Epithelial cell of proximal tubule (primary cell): ENCODE results near the gene ARL15.

DNA sequence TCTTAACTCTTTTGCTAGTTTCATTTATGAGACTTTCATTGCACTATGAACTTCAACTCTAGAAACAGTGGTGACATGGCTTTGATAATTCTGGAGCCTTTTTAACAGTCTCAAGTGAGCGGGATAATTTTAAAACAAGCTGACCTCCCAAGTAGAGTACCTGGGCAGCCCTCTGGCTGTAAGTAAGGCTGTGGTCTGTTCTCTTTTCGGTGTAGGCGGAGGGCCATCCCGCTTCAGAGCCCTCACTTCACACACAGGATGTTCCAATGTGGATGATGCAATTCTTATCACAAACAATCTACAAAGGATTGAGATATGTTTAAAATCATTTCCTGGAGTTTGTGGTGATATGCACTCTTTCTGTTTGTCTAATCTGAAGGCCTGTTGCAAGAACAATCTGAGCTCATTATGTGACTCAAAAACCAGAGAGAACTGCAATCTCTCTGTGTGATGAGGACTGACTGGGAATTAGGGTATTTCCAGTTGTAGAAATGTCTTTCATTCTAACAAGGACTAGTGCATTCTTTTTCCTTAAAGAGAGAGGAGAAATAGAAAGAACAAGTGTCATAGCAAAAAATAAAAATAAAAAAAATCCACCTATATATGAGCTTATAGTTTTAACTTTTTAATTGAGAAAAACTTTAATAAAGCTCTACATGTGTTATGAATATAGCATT lies 42.6 kb downstream of the ITGA2 start:
- RAMPAGE, long total RNA = no peak
- RRBS = no CpG with 5 or more reads among the region's 4 CpGs

DNA sequence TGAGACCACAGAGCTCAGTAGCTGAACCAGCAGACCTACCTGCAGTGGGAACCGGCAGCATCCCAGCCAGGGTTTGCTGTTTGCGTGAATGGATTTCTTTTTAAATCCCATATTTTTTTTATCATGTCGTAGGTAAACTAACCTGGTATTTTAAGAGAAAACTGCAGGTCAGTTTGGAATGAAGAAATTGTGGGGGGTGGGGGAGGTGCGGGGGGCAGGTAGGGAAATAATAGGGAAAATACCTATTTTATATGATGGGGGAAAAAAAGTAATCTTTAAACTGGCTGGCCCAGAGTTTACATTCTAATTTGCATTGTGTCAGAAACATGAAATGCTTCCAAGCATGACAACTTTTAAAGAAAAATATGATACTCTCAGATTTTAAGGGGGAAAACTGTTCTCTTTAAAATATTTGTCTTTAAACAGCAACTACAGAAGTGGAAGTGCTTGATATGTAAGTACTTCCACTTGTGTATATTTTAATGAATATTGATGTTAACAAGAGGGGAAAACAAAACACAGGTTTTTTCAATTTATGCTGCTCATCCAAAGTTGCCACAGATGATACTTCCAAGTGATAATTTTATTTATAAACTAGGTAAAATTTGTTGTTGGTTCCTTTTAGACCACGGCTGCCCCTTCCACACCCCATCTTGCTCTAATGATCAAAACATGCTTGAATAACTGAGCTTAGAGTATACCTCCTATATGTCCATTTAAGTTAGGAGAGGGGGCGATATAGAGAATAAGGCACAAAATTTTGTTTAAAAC lies 18.8 kb downstream of the MOCS2 start:
- RAMPAGE, long total RNA = no peak
- RRBS = no CpG with 5 or more reads among the region's 6 CpGs

DNA sequence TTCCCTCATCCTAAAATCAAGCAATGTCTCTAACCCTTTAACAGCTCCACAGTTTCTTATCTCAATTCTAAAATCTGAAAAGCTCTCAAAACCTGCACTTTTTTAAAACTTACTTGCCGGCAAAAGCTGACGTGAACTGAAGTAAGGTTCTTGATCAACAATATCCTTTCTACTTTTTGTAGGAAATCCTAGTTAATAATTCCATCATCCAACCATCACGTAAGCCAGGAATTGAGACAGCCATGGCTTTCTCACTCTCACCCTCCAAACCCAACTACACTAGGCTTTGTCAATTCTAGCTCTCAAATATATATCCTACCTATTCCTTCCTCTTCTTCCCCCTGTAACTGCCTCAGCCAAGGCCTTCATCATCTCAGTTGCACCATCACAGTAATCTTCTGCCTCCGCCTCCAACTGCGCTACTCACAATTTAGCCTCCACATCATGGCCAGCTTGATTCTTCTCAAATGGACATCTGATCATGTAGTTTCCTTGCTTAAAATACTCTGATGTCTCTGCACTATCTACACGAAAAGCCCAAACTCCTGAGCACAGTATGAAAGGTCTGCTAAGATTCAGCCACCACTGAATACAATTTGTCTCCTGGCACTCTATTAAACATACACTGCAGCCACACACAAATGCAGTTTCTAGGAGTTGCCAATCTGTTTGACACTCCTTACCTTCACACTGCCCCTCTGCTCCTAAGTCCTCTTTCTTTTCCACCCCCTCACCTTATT lies 140.3 kb downstream of the ARL15 start:
- RAMPAGE, long total RNA = no peak
- RRBS = no CpG with 5 or more reads among the region's 6 CpGs

DNA sequence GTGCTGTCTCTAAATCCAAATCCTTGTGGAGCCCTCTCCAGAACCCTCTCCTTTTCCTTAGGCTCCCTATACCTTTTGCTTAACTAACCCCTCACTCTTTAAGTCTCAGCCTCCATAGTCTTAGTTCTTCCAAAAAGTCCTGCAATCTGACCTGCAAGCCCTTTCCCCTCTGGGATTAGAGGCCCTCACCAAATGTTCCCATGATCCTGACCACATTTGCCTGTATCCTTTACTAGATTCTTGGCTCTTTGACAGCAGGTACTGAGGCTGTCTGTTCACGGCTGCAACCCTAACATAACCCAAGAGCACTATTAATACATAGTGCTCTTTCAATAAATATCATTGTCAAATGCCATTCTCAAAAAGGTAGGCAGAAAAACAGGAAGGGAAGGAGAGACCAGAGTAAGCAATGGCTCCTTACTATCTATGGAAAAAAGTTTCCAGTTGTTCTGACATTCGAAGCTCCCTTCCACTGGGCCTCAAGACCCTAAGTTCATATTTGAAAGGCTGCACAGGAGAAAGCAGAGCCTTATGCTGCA lies 78.3 kb downstream of the ARL15 start:
- RAMPAGE, long total RNA = no peak
- RRBS = no CpG with 5 or more reads among the region's 2 CpGs

DNA sequence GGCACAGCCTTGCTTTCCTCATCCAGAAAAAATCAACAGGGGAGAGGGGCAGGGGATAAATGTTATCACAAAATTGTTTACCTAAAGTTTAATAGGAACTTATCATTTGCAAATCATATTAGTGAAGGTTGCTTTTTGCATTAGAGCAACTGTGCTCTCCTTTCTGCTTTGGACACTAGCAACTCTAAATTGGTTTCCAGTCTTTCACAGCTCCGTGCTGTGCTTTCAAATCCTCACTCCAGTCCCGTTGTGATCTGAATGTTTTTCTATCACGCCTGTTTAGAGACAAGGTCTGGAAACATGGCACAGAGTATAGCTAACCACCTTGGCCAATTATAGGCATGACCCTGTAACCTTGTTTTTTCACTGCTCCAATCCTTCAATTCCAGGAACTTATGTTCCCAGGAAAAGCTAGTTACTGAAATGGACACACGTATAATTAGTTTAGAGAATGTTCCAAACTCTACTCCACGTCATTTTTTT lies 55.6 kb downstream of the ARL15 start:
- RAMPAGE, long total RNA = no peak
- RRBS = no CpG with 5 or more reads among the region's 5 CpGs

DNA sequence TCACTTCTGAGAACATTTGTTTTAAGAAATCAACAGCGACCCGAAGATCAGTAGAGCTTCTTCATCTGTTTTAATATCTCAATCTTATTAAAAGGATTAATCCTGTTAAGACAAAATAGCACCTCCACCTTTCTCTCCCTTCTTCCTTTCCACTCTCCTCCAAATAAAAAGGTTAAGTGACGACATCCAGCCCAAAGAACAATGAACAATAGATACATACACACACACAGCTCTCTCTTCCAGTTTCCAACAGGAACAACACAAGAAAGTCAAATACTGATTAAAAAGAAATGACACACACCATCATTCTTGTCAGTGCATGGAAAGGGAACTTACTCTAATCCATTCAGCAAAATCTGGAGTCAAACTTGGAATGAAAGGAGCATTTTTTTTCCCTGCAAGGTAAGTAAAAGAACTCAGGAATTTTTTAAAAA lies 2.8 kb downstream of the ARL15 start:
- RAMPAGE, long total RNA = no peak
- RRBS = no CpG with 5 or more reads among the region's 3 CpGs

- RAMPAGE, long total RNA = no peak
- RRBS = 2% methylated on average over 14 of the region's 61 CpGs
These were observed at the start of gene ARL15 for GRCh38 chr5:54309539-54310631. ARL15 (minus strand) TSS chr5:54310573.

GRCh38 chr5:54310632-54311789 lies 638 bp upstream of the ARL15 start:
- RAMPAGE, long total RNA = no peak
- RRBS = no CpG with 5 or more reads among the region's 50 CpGs

DNA sequence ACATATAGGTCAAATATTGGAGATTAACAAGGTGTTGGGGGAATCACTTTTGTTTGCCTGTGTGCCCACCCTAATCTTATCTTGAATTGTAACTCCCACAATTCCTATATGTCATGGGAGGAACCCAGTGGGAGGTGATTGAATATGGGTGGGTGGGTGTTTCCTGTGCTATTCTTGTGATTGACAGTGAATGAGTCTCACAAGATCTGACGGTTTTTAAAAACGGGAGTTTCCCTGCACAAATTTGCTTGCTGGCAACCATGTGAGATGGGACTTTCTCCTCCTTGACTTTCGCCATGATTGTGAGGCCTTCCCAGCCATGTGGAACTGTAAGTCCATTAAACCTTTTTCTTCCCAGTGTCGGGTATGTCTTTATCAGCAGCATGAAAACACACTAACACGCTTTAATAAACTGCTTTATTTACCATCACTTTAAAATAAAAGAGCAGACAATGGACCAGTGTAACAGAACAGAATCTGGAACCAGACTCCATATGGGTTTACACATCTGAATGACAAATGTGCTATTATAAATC lies 64.8 kb upstream of the HSPB3 start:
- RAMPAGE, long total RNA = no peak
- RRBS = no CpG with 5 or more reads among the region's 5 CpGs

DNA sequence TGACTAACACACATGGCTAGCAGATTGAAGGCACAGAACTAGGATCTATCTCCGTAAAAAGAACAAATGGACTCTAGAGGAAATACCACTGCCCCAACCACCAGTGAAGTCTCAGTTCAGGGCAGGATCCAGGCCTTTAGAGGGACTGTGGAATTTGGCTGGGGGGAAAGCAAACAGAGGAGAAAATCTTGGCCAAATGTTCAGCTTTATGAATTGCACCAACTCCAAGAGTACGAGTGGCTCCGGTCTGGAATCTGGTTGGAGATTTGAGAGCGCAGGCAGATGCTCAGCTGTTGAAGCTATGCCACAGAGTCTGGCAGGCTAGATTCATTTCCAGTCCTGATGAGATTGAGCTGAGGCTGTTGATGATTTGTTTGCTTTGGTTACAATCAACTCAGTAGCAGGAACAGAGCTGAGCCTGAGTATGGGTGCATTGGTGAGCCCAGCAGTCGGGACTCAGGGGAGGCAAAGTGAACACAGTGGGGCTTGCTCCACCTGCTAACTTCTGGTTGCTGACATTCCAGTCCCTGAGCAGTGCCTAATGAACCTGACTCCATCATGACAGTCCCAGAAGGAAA lies 9.1 kb upstream of the HSPB3 start:
- RAMPAGE, long total RNA = no peak
- RRBS = no CpG with 5 or more reads among the region's 5 CpGs

DNA sequence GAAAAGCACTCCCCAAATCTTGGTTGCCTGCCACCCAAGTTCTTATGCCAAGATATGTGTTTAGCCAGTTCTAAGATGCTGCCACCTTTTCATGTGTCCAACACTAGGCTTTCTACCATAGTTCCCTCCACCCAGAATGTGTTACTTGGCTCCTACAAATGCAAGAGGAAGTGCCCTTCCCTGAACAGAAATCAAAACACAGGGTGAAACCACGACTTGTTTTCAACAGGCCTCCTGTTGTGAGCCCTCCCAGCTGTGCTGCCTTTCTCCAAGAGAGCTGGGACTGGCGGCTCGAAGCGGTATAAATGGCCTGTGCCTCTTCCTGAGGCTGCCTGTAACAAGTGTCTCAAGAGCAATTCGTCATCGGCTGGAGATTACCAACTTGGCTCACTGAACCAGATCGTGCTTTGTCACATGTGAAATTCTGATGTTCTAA lies 129.1 kb downstream of the SNX18 start:
- RAMPAGE, long total RNA = no peak
- RRBS = no CpG with 5 or more reads among the region's 7 CpGs

DNA sequence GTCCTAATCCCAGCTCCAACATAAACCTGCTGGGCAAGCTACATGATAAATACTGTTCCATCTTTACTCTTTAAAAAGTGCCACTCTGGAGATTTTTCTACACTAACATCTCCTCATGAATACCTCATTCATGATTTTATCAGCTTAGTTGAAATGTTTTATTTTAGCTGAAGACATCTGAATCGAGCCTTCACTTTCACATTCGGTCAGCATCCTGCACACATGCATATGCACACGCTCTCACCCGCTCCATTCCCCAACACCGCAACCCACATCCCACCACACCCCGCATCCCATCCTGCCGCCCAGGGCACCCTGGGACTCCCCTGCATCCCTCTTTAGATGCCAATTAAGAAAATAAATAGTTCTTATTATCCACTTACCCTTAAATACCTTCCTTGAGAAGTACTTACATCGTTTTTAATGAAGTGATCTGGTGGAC lies 38.0 kb downstream of the GZMK start:
- RAMPAGE, long total RNA = no peak
- RRBS = no CpG with 5 or more reads among the region's 8 CpGs

DNA sequence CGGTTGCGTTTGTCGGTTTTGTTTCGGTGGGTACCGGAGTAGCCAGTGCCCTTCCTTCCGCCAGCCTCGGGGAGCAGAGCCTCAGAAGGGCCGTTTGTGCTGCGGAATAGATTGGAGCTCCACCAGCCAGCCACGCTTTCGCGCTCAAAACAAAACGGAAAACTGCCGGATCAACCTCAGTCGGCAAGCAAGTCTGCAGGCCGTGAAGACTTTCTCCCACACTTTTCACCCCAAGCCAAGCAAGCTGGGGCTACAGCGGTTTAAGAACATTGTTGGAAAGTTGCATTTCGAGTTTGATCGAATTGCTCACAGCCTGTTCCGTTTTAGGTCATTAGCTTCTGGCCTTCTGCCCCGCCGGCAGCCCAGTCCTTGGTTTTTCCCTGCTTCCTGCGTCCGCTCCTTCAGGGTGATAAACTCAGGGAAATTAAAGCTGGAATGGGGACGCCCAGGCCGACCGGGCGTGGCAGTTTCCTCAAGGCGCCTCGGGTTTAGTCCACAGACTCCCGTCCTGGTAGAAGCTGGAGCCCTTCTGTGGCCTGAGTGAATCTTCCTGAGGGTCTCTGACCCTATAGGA lies 832 bp upstream of the CCNO start:
- RAMPAGE, long total RNA = no peak
- RRBS = 4% methylated on average over 4 of the region's 31 CpGs

DNA sequence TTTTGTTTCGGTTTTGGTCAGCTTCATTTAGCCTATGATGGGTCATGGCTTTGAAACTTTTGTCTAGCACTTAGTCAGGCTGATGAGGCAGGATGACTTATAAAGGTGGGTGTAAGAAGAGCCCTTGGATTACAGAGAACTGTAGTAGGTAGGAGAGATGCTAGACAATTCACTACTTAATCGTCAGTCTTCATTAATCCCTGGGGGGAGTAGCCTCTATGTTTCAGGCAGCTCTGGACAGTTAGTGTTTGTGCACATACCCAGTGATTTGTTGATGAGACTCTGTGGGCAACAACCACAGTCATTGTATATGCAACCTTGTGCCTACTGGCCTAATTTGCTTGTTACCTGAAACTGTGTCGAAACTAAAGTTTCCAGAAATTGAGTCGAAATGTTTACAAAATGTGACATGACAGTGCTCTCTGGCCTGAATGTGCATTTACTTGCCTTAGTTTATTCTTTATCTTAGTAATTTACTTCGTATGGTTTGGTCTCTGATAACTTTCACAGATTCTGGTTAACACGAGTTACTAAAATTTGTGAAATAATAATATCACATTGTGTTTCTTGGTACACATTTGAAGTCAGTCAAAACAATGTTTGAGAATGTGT lies 113.4 kb downstream of the MTREX start:
- RAMPAGE, long total RNA = no peak
- RRBS = no CpG with 5 or more reads among the region's 6 CpGs

DNA sequence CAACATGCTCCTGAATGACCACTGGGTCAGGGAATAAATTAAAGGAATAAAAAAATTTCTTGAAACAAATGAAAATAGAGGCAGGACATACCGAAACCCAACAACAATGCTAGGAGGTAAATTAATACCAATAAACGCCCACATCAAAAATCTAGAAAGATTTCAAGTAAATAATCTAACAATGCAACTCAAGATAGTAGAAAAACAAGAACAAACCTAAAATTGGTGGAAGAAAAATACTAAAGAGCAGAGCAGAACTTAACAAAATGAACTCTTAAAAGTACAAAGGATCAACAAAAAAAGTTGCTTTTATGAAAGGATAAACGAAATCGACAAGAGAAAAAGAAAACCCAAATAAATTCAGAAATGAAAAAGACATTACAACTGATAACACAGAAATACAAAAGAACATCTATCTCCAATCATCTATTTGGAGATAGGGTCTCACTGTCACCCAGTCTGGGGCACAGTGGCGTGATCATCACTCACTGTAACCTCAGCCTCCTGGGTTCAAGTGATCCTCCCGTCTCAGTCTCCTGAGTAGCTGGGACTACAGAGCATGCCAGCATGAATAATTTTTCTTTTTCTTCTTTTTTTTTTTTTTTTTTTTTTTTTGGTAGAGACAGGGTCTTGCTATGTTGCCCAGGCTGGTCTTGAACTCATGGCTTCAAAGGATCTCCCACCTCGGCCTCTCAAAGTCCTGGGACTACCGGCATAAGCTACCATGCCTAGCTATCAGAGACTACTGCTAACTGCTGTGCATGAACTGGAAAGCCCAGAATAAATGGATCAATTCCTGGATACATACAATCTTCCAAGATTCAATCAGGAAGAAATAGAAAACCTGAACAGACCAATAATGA lies 103.0 kb downstream of the PLPP1 start:
- RAMPAGE, long total RNA = no peak
- RRBS = no CpG with 5 or more reads among the region's 8 CpGs

DNA sequence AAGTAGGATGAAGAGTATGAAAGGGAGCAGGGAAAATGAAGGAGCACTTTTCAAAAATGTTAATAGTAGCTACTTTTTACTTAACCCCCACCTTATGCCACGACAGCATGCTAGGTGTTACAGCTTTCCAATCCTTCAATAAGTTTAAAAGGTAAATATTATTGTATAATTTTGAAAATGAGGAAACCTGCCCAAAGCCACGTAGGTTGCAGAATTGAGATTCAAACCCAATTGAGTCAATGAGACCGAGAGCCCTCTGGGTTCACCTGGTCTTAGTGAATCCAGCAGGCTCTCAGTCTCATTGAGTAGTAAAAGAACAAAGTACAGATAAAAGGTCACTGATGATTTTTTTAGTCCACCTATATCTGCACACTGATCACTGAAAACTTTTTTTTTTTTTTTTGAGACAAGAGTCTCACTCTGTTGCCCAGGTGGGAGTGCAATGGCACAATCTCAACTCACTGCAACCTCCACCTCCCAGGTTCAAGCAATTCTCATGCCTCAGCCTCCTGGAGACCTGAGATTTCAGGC lies 27.2 kb downstream of the PLPP1 start:
- RAMPAGE, long total RNA = no peak
- RRBS = no CpG with 5 or more reads among the region's 3 CpGs

DNA sequence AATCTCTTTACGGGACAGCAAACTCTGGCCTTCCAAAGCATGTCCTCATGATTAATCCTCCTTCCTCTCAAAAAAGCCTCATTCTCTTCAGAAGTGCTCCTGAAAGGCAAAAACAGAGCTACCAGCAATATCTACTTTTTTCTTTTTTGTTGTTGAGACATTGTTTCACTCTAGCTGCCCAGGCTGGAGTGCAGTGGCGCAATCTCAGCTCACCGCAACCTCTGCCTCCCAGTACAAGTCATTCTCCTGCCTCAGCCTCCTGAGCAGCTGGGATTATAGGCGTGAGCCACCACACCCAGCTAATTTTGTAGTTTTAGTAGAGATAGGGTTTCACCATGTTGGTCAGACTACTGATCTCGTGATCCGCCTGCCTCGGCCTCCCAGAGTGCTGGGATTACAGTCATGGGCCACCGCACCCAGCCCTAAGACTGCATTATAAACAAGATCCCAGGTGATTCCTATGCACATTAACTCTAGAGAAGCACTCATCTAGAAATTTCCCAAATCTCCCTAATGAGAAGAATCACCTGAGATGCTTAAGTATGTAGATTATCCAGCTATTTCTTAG lies 17.0 kb downstream of the PLPP1 start:
- RAMPAGE, long total RNA = no peak
- RRBS = no CpG with 5 or more reads among the region's 8 CpGs

DNA sequence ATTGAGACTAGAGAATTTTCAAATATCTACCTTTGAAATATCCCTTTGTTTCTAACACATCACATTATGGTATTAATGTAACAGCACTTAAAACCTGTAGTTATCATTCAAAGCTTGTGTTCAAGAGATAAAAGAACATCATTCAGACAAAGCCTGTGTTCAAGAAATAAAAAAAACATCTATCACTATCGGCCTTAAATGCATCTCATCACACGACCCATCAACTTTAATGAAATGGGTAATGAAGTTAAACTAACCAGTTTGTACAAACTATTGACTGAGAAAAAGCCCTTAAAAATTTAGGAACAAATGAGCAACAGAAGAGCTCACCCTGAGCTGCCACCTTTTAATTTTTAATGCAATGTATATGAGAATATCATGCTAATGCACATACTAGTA lies 57.8 kb downstream of the IL6ST start:
- RAMPAGE, long total RNA = no peak
- RRBS = no CpG with 5 or more reads among the region's 2 CpGs

DNA sequence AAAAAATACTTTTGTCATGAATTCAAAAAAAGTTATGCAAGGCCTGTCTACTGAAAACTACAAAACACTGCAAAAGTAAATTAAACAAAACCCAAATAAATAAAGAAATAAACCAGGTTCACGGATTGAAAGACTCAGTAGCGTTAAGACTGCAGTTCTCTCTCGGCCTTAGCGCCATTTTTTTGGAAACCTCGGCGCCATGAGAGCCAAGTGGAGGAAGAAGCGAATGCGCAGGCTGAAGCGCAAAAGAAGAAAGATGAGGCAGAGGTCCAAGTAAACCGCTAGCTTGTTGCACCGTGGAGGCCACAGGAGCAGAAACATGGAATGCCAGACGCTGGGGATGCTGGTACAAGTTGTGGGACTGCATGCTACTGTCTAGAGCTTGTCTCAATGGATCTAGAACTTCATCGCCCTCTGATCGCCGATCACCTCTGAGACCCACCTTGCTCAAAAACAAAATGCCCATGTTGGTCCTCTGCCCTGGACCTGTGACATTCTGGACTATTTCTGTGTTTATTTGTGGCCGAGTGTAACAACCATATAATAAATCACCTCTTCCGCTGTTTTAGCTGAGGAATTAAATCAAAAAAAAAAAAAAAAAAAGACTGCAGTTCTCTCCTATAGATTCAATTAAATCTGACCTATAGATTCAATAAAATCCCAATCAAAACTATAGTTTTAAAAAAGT lies 50.2 kb downstream of the IL6ST start:
- RAMPAGE, long total RNA = no peak
- RRBS = no CpG with 5 or more reads among the region's 17 CpGs

DNA sequence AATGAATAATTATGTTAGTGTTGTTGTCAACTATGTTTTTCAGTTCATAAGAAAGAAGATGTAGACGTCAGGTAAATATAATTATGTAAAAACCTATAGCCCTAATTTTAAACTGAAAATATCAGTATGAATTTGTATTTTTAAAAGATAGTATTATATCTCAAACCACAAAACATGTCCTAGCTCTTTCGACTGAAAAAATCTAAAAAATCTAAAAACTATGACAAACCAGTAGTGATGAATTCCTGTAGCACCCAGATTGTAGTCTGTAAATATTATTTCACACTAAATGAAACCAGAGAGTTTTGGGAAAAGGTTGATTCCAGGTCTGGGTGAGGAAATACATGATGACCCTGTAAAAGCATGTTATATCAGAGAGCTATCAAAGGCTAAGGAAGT lies 29.5 kb downstream of the IL6ST start:
- RAMPAGE, long total RNA = no peak
- RRBS = no CpG with 5 or more reads among the region's 2 CpGs